Zone of skin (tissue), 1 donor: ENCODE measurements around a stretch of chr11.

GRCh38 chr11:1705384-1706097 lies 8.5 kb downstream of the KRTAP5-6 start:
- RRBS, result no CpG with 5 or more reads among the region's 12 CpGs

DNA sequence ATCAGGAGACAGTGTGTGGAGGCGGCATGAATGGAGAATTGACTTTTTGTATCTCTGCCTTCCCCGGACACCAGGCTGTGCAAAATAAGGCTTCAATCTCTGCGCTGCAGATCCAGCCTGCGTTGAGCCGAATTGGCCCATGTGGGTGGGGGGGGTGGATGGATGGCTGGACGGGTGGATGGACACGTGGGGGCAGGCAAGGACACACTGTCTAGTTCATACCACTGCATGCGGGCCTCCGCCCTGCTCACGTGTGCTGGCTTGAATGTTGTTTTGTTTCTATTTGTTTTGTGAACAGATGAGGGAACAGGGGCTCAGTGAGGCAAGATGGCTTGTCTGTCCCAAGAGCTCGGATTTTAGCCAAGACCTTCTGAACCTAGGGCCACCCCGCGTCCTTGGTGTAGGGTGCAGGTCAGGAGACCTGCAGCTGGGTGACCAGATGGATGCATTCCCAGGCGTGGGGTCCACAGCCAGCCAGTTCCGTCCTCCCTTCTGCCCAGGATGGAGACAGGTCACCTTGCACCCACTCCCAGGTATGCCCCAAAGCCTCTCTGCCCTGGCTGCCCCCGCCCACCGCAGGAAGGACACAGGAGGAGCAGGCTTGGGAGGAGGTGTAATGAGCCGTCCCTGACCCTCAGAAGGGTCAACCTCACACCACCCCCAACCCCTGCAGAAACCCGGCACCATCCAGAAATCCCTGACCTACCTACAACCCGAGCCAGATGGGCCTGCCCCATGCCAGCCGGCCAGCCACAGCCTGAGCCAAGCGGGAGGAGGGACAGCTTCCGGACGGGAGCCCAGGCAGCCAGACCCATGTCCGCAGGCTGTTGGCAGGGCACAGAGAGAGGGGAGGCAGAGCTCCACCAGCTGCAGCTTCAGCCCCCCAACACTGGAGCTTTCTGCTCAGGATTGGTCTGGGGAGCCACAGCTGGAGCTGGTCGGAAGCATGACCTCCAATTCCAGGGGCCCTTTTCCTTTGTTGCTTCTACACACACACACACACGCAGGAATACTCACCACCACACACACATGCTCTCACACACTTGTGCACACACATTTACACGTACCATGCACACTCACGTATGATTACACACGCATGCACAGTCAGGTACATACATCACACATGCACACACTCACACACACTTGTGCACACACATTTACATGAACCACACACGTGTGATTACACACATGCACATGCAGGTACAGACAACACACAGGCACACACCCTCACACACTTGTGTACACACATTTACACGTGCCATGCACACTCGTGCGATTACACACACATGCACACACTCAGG lies 5.5 kb downstream of the IFITM10 start:
- RRBS, result 35% methylated on average over 5 of the region's 34 CpGs

- RRBS, result no CpG with 5 or more reads among the region's 9 CpGs
Observed at GRCh38 chr11:1772416-1772902, 8.7 kb upstream of the CTSD start.

GRCh38 chr11:1826519-1827011 lies 8.2 kb upstream of the SYT8 start:
- RRBS, result no CpG with 5 or more reads among the region's 12 CpGs

DNA sequence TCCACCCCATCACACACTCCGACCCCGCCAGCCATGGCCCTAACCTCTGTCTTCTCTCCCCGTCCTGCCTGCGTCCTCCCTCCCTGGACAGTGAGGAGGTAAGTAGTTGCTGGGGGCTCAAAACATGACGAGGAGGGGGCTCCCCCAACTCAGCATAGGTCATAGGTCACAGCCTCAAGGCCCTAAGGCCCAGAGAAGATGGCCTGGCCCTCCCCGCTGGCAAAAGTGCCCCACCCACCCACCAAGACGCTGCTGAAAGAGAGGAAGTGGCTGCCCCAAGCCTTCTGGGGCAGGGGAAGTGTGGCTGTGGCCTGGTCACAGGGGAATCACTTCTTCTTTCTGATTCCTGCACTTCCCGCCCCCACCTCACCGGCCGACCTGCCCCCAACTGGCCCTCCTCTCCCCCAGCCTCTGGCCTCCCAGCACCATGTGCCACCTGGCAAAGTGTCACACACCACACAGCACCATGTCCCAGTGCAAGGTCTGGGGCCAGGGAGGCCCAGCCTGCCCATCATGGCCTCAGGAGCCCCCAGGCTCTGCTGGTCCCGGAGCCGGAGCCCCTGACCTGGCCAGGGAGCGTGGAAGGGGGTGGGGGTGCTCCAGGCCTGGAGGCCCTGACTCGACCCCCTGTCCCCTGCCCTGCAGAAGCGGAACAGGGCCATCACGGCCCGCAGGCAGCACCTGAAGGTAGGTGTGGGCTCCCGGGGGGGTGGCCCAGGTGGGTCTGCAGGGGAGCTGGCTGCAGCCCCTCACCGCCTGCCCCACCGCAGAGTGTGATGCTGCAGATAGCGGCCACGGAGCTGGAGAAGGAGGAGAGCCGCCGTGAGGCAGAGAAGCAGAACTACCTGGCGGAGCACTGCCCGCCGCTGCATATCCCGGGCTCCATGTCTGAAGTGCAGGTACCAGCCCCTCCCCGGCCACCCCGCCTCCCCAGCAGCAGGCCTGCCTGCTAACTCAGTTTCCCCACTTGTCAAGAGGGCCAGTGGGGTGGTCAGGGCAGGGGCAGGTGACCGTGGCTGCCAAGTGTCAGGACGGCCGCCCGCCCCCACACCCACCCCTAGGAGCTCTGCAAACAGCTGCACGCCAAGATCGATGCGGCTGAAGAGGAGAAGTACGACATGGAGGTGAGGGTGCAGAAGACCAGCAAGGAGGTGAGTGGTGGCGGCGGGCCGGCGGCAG lies 1.4 kb downstream of the TNNI2 start:
- RRBS, result 60% methylated on average over 2 of the region's 42 CpGs

- RRBS, result 16% methylated on average over 3 of the region's 24 CpGs
Observed at GRCh38 chr11:1874849-1875676, 16.6 kb downstream of the PRR33 start.

DNA sequence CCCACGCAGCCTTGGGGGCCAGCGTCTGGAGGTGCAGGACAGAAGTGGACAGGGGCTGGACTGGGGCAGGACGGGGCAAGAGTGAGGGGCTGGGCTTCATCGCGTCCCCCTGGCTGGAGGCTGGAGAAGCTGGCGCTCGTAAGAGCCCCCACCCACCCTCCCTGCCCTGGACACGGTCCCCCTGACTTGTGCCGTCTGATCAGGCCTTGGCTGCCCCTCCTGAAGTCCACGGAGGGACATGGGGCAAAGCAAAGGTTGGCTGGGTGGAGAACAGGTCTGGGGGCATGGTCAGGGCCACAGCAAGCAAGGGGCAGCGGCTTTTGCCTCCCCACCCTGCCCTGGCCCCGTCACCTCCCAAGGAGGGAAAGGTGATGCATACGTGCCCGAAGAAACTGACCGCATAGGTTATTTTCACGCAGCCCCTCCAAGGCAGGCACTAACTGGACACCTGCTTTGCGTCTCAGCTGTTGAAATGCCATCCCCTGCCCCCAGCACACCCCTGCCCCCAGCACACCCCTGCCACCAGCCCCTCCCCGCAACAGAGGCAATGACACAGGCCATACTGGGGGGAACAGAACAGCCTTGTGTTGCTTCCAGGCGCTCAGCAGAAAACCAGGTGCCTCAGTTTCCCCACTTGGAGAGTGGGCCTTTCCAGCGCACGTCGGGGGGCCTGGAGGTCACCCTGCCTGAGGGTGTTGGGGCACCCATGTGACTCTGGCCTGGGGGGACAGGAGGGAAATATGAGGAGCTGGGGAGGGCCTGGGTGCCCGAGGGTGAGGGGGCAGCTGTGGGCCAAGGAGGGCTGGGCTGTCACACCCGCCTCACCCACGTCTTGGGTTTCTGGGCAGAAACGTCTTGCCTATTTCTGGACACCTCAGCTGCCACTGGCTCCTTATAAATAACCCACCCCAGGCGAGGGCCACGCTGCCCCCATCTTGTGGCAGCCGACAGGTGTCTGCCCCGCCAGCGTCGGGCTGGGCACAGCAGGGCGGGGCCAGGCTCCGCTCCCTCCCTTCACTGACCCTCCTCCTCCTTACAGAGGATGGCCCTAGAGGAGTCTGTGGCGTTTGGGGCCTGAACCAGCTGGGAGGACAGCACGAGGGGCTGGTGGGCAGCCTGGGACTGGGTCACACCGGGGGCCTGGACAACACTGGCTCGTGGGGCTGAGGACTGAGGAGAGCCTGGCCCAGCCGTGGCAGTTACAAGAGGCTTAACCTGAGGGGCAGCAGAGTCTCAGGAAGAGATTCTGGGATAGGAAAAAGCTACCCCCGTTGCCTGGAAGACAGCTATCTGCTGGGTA lies 1.3 kb downstream of the TNNT3 start:
- RRBS, result no CpG with 5 or more reads among the region's 40 CpGs

- RRBS, result 69% methylated on average over 2 of the region's 13 CpGs
Observed at GRCh38 chr11:1921623-1922070, 2.1 kb downstream of the TNNT3 start.

GRCh38 chr11:2102578-2103011 lies 36.6 kb downstream of the IGF2 start:
- RRBS, result no CpG with 5 or more reads among the region's 5 CpGs

GRCh38 chr11:2109092-2109969 lies 29.9 kb downstream of the IGF2 start:
- RRBS, result 50% methylated on average over 9 of the region's 31 CpGs

- RRBS, result 8% methylated on average over 1 of the region's 24 CpGs
Observed at GRCh38 chr11:2202380-2202962, 30.9 kb upstream of the TH start.

DNA sequence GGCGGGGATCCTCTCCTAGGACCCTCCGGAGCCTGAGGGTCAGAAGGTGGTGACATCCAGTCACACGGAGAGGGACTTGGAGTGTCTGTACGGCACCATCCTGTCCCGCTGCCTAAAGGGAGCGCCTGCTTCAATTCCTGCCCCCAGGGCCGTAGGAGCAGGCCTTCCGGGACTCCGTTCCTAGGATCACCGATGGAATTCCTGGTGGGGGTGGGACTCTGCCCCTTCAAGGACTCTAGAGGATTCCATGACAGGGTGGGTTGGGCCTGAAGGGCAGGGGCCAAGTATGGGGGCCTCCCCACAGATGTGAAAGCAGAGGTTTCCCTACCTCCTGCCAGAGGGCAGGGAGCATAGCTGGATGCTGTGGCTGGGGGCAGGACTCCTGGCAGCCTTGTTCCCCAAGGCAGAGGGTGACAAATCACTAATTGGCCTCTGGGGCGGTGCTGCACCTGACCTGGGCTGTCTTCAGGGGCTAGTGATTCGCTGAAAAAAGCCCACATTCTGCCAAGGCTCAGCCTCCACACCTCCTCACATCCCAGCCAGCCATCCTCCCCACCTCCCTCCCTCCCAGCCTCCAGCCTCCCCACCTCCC lies 33.2 kb upstream of the TH start:
- RRBS, result 89% methylated on average over 2 of the region's 12 CpGs

DNA sequence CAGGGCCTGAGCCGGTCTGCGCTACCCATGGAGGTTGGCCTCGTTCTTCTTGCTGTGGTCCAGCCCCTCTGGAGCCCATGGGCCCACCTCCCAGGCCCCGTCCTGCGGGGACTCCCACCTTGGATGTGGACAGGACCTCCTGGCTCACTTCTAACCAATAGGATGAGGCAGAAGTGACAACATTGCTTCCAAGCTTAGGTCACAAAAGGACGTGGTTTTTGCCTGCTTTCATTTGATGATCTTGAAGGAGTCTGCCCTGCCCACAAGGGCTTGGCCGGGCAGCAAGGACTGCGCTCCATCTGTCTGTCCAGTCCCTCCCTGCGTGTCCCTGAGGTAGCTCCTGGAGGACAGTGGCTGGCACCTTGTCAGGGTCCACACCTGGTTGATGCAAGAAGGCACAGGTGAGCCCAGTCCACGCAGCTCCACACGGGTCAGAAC lies 38.5 kb upstream of the TH start:
- RRBS, result no CpG with 5 or more reads among the region's 11 CpGs

DNA sequence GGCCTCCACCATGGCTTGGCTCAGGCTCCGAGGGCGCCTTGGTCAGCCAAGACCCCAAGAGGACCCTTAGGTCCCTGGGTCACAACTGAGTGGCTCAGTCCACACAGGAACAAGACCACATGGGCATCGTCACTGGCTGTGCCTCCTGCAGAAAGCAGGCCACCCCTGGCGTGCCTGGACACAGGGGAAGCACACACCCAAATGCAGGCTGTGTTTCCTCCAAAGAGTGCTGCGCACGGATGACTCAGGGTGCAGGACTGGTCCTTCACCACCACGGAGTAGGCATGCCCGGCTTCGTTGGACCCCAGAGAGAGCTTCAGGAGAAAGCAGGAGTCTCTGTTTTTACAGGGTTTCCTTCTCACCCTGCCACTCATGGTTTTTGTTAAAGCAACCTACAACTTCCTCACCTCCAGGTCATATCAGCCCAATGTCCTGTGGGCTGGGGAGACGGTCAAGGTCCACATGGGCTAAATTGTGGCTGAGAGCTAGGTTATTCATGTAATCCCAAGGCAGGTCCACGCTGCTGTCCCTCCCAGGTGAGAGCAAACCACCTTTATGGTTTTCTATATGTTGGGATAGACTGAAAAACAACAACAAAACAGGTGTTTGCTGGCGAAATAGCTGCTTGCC lies 19.3 kb downstream of the TSPAN32 start:
- RRBS, result no CpG with 5 or more reads among the region's 12 CpGs

DNA sequence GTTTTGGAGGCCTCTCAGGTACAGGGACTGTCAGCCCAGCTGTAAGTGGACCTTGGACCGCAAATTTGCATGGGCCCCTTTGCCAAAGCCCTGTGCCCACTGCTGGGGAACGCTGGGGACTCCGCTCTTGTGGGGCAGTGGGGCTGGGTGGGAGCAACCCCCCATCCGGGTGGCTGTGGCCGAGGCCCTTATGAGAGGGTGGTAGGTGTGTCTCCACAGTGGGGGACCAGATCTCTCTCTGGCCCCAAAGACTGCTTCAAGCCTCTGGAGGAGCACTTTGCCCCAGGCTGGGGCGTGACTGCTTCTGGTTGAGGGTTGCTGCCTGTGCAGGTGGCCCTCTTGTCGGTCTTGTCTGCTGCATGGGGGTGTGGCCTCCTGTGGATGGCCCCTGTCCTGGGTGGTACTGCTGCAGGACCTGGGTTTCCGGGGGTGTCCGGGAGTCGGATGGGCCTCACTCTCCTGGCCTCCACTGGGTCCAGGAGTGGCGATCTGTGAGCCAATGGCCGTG lies 15.8 kb downstream of the KCNQ1 start:
- RRBS, result no CpG with 5 or more reads among the region's 12 CpGs

GRCh38 chr11:2465652-2466105 lies 20.9 kb downstream of the KCNQ1 start:
- RRBS, result 89% methylated on average over 1 of the region's 12 CpGs

DNA sequence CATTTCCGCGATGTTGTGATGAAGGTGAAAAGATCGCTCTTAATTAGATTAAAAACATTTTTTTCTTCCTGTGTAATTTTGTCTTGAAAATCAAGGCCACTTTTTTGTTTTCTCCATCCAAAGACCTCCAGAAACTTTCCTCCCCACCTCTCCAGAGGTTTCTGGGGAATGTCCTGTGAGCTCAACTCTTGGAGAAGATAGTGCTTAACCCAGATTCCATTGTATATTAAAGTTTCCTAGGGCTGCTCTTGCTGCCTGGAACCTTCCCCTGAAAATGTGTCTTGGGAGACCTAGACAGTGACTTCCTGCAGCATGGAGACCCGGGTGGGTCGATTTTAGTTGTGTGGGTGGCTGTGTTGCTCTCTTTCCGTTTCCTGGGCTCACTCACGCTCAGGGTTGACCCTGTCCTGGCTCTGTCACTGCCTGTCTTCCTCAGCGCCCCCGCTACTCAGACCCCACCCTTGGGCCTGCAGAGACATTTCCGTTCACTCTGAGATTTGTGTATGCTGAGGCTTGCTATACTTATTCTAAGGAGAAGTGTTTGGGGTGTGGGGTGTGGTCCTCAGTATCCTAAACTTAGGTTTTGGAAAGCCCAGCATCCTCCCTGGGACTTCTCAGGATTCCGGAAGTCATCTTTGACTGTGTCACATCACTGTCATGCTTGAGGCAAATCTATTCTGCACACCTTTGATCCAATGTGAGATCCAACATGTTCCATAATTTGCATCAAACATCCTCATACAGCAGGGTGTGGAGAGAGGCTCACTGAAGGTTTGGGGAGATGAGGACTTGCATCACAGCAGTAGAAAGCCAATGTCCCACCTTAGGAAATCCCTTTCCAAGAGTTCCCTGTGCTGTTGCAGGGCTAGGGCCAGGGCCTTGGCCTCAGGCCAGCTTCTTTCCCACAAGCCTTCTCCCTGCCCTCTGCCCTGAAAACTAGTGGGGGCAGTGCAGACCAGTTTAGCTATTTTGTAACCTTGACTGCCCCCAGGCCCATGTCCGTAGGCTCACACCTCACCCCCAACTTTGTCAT lies 207.8 kb downstream of the KCNQ1 start:
- RRBS, result no CpG with 5 or more reads among the region's 12 CpGs

- RRBS, result no CpG with 5 or more reads among the region's 5 CpGs
Observed at GRCh38 chr11:2655935-2656827, 211.4 kb downstream of the KCNQ1 start.

GRCh38 chr11:2658930-2659681 lies 214.3 kb downstream of the KCNQ1 start:
- RRBS, result no CpG with 5 or more reads among the region's 5 CpGs

DNA sequence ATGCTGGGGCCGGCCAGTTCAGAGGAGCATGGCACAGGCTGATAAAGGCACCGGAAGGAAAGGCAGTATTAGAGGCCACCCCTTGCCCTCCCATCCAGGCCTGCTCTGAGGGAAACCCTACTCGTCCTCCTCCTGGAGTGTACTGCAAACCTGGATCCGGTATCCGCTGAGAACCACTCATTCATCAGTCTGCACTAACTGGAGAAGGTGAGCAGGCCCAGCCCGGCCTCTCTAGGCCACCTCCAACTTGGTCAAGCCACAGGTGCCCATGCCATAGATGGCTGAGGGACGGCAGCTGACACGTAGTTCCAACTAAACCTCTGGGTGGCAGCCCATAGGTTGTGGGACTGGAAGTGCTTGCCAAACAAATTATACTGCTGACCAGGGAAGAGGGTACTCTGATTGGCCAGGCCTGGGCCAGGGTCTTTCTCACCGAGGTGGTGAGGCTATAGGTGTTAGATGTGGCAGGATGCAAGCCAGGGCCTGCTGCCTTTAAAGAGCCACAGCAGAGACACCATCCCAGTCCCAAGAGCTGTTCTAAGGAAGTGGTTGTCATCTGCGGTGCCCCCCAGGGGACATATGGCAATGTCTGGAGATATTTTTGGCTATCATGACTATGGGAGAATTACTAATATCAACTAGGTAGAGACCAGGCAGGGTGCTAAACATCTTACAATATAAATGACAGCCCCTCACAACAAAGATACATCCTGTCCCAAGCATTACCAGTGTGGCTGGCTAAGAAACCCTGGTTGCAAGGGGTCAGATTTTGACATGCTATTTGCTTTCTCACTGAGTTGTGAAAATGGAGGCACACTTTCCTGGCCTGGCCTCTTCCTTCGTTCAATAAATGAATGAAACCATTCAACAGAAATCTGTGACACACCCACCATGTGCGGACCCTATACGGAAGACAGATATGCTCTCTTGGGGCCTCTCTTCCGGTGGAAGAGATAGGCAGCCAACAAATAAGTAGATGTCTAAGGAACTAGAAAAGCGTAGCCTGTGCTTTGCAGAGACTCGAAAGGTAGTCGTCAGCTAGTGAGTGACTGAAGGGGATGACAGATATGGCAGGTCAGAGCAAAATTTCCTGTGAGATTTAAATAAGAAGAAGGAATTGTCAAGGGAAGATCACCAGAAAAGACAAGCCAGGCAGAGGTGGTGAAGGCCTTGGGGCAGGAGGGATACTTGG lies 191.4 kb downstream of the CDKN1C start:
- RRBS, result 67% methylated on average over 4 of the region's 17 CpGs